Frontal cortex (tissue), 2 donors: ENCODE measurements around the genes CABP2 and NUDT8.

GRCh38 chr11:67288098-67289101 lies 703 bp upstream of the ANKRD13D start:
- RAMPAGE, long total RNA: no peak

DNA sequence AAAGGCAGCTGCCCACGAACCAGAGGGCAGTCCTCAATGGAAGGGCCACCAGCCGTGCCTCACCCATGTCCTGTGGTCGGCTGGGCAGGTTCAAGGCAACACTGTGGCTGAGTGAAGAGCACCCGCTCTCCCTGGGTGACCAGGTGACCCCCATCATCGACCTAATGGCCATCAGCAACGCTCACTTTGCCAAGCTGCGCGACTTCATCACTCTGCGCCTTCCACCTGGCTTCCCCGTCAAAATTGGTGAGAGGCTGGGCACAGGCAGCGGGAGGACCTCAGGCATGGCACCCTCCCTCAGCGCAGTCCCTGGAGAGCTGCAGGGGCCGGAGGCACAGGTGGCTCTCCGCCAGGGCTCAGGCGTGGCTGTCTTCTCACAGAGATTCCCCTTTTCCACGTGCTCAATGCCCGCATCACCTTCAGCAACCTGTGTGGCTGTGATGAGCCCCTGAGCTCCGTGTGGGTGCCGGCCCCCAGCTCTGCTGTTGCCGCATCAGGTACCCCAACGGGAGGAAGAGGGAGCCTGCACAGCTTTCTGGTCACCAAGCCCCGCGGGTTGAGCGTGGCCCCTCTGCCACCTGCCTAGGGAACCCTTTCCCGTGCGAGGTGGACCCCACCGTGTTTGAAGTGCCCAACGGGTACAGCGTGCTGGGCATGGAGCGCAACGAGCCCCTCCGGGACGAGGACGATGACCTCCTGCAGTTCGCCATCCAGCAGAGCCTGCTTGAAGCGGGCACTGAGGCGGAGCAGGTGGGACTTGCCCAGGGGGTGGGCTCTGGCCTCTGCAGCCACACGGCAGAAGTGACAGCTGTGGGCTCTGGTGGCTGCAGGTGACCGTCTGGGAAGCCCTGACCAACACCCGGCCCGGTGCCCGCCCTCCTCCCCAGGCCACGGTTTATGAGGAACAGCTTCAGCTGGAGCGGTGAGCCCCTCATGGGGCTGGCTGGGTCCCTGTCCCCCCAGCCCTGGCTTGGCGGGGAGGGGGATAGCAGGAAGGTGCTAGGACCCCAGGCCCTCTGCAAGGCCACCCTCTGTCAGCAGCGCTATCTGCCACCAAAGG lies 2.1 kb upstream of the SSH3 start:
- RAMPAGE, long total RNA: no peak

DNA sequence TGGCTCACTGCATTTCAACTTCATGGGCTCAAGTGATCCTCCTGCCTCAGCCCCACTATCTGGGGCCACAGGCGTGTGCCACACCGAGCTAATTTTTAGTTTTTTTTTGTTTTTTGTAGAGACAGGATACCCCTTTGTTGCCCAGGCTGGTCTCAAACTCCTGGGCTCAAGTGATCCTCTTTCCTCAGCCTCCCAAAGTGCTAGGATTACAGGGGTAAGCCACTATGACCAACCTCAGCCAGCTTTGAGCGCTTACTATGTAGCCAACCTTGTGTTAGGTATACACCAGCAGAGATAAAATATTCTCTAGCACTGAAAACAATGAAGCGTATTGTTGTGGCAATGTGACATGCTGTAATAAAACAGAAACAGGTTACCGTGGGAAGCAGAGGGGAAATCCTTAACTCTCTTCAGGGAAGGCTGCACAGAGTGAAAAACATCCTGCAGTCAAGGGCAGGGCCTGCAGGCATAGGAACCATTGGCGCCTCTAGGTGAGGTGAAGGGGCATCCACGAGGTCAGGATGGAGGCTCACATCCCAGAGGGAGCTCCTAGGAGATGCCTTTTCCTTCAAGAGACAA lies 8.2 kb downstream of the POLD4 start:
- RAMPAGE, long total RNA: no peak

GRCh38 chr11:67349014-67349434 lies 4.3 kb downstream of the POLD4 start:
- RAMPAGE, long total RNA: no peak

- RAMPAGE, long total RNA: no peak
These were observed 2.0 kb downstream of the POLD4 start for GRCh38 chr11:67351068-67351997.

GRCh38 chr11:67354204-67355096 lies 1.1 kb upstream of the POLD4 start:
- RAMPAGE, long total RNA: no peak

DNA sequence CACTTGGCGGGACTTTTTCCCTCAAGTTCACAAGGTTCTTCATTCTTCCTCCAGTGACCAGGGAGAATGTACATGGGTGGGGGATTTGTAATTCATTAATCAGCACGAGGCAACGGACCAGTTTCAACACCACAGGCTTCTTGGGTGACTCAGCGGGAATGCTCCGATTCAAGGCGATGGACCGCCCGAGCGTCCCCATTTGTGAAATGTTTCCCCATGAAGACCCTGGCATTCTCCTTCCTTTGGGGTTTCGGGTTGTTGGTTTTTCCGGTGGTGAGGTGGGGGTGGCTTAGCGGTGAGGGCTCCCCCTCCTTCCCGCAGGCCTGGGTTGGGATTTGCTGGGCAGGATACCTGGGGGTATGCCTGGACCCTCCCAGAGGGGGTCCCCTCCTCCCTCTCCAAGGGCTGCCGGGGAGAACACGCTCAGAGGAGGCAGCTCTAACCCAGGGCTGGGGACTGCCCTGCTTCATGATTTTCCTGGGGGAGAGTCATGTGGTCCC lies 1.0 kb upstream of the CLCF1 start:
- RAMPAGE, long total RNA: no peak

GRCh38 chr11:67407055-67407647 lies 3.3 kb downstream of the TBC1D10C start:
- RAMPAGE, long total RNA: no peak

- RAMPAGE, long total RNA: no peak
These were observed 5.2 kb downstream of the TBC1D10C start for GRCh38 chr11:67408967-67409633.

- RAMPAGE, long total RNA: no peak
These were observed 433 bp downstream of the CARNS1 start for GRCh38 chr11:67415913-67416309.

GRCh38 chr11:67416310-67417482 lies 1.2 kb downstream of the CARNS1 start:
- RAMPAGE, long total RNA: no peak

DNA sequence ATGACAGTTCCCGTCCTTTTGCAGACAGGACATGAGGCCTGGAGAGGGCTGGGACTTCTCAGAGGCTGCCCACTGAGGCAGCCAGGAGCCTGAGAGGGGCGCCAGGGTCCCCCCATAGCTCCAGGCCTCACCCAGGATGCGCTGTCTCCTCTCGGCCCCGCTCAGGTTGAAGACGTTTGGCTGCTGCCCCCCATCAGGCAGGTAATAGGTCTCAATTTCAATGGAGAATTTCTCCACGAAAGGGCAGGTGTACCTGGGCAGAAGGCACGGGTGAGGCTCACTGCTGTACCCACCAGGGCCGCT lies 3.1 kb downstream of the PITPNM1 start:
- RAMPAGE, long total RNA: no peak

DNA sequence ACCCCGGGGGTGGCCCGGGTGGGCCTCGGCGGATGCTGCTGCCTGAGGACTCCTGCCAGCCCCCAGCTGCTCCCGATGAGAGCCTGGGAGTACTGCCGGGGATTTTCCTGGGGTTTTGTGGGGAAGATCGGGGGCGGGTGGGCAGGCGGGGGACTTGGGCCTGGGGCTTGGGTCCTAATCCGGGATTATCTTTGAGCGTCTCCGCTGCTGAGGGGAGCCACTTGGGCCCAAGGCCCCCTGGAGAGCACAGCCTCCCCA lies at the start of gene CABP2:
Gene CABP2, minus strand, starts transcription at position 94 of the 258 bp plus-strand sequence.
- RAMPAGE, long total RNA: no peak

DNA sequence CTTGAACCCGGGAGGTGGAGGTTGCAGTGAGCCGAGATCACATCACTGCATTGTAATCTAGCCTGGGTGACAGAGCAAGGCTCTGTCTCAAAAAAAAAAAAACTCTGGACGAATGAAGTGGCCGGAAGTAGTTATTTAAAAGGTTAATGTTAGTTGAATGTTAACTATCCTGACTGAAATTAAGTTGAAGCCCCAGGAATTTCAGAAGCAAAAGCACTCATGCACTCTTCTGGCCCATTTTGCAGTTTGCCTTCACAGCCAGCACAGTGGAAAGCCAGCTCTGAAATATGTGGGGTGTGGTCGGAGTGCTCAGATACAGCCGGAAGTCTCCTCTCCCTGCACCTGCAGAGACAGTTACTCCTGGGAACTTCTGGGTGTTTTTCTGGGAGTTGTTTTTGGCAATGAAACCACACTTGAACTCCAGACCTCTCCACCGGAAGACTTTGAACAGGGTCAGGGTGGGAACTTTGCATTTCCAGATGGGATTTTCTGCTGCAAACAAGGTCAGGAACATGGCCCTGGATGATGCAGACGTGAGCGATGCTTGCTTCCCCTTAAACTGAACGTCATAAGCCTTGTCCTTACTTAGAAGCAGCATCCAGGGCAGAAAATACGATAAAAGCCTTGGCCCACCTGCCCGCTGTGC lies 21.4 kb upstream of the CABP2 start:
- RAMPAGE, long total RNA: no peak

GRCh38 chr11:67583947-67584598 lies 461 bp downstream of the GSTP1 start:
- RAMPAGE, long total RNA: no peak

DNA sequence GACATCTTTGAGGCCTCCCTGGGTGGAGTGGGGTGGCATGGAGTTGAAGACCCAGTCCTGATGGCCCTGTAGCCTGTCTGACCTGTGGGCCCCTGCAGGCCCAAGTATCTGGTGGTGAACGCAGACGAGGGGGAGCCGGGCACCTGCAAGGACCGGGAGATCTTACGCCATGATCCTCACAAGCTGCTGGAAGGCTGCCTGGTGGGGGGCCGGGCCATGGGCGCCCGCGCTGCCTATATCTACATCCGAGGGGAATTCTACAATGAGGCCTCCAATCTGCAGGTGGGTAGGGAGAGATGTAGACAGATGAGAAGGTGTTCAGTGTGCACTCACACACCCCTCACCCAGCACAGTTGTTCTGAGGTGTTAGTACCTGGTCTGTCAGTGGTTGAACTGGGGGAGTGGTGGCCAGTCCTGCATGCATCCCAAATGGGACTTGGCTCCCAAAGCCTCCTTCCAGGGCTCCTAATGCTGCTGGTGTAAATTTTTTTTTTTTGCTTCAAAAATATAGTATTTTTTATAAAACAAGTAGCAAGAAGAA lies 2.7 kb downstream of the NDUFV1 start:
- RAMPAGE, long total RNA: no peak

- RAMPAGE, long total RNA: no peak
These were observed at the start of gene NUDT8 for GRCh38 chr11:67629646-67630611. Gene NUDT8 (minus strand): TSS chr11:67629937.

DNA sequence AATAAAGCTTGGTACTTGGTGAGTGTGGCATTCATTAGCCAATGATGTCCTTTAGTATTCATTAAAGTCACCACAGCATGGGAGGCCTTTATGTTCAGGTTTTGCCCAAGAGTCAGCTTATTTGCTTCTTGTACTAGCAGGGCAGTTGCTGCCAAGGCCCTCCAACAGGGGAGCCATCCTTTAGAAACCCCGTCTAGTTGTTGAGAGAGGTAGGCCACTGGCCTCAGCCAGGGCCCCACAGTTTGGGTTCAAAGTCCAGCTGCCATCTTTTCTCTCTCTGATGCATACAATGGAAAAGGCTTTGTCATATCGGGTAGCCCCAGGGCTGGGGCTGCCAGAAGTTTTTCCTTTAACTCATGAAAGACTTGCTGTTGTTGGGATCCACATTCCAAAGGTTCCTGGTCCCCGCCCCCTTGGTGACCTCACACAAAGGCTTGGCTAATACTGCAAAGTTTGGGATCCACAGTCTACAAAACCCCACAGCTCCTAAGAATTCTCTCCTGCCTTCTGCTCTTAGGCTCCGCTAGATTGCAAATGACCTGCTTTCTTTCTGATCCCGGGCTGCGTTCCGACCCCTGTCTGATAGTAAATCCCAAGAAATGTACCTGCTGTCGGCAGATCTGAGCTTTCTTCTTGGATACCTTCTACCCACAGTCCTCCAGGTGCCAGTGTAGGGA lies 53.8 kb upstream of the ALDH3B2 start:
- RAMPAGE, long total RNA: no peak

DNA sequence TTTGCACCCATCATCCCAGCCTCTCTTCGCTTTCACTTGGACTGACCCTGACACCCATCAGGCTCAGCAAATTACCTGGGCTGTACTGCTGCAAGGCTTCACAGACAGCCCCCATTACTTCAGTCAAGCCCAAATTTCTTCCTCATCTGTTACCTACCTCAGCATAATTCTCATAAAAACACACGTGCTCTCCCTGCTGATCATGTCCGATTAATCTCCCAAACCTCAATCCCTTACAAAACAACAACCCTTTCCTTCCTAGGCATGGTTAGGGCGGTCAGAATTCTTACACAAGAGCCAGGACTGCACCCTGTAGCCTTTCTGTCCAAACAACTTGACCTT lies 88.5 kb upstream of the ALDH3B2 start:
- RAMPAGE, long total RNA: no peak

DNA sequence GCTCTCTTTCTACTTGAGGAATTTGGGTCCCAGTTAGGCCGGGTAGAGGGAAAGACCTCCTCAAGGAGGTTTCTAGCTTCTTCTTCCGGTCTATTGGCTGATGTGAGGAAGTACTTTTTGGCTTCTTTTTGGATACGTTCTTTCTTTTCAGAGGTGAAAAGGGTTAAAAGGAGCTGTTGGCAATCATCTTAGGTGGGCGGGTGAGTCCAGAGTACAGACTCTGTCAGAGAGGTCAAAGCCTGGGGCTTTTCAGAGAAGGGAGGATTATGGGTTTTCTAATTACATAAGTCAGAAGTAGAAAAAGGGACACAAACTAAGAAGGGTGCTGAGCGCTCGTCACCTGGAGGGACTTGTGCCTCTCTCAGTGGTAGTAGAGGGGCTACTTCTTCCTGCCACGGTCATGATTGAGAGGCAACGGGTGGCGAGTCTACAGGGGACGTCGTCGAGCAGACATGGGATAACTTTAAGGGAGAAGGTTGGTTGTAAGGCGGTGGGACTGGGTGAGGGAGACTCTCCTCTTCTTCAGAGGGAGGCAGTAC lies 117.6 kb downstream of the UNC93B1 start:
- RAMPAGE, long total RNA: no peak